Osteoblast (primary cell): ENCODE results near the genes CPSF4L and RPL38.

DNA sequence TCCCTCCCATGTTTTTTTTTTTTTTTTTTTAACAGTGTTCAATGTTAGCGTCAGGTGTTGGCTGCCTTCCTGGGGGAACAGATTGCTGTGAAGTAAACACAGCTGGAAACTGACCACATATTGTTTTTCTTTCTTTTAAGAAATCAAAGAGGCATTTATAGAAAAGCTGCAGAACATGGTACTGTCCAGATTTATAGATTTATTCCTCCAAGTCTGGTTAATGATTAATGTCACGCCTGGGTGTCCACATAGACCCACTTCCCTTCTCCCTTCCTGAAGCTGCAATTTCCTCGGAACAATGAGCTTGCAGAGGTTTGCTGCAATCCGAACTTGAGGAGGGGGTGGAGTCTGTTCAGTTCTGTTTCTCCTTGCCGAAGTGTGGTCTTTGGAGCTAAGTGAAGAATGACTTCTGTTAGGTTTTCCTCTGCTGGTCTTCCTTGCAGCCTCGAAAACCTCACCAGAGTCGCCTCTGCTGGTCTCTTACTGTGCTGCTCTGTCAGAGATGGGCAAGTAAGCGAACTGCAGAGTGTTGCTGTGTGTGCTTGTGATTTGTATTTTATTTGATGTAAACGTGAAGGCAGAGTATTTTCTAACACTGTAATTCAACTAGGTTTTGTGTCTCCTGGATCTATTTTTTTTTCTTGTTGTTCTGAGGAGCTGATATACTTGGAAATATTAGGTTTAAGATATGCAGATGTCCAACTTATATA is 87.6 kb downstream of the MAP2K6 start:
- CAGE, long polyA plus RNA: no peak
- RRBS: no CpG with 5 or more reads among the region's 9 CpGs

GRCh38 chr17:69900596-69901018 is 174.4 kb upstream of the KCNJ16 start:
- CAGE, long polyA plus RNA: no peak
- RRBS: no CpG with 5 or more reads among the region's 12 CpGs

DNA sequence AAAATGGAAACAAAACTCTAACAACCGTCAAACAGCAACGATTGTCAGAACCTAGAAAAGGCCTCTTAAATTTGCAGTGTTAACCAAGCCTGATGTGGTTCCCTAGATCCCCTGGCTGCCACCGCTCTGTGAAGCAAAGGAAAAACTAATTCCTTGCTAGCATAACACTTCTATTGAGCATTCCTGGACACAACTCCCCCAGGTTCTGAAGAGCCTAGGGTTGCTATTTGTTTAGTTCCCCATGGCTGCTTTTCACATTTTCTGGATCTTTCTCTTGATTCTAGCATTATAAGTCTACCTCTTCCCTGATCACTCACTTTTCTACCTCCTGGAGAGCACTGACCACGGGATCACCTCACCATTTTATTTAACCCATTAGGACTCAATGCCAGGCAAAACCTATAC is 791 bp upstream of the KCNJ16 start:
- CAGE, long polyA plus RNA: no peak
- RRBS: no CpG with 5 or more reads among the region's 4 CpGs

GRCh38 chr17:70389176-70389810 is 220.0 kb downstream of the KCNJ2 start:
- CAGE, long polyA plus RNA: no peak
- RRBS: no CpG with 5 or more reads among the region's 24 CpGs

- CAGE, long polyA plus RNA: no peak
- RRBS: 4% methylated on average over 3 of the region's 19 CpGs
Measured at GRCh38 chr17:71975025-71975985, 145.5 kb upstream of the SOX9 start.

DNA sequence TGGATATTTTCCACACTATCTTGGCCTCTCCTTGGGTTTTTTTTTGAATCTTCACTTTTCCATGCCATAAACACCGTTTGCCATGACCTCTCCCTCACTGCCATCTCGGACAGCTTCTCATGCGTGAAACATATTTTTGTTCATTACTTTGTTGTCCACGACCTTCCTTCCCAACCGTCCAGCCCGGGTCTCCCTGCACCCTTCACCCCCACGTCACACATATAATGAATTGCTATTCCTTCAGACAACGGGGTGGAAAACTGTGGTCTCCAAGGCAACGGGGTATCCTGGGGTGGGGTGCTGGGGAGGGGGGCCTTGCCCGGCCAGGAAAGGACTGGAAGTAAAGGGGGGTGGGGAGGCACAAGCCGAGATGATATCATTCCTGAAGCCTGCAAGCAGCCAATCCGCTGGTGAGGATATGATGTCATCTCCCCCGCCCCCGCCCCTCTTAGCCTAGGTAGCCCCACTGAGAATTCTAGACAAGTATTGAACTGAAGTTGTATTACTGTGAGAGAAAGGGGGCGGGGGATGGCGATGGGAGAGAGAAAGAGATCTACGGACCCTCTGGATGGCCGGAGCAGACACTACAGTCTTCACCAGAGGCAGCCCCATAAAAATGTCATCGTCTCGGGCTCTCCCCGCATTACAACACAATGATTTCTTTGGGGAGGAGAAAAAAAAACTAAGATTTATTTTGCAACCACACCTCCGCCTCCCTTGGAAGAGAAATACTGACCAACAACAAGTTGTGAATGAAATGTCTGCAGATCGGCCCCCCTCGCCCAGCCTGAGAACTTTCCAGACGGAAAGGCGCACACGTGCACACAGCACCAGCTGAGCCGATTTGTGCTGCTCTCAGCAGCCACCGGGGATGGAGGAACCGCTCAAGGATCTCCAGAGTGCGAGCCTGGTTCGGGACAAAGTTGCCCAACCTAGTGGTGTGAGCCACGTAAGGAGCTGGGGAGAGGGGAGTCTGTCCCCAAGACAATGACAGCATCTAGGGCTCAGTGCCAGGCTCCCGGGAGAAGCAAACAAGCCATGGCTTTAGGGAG is 221.9 kb downstream of the SOX9 start:
- CAGE, long polyA plus RNA: no peak
- RRBS: no CpG with 5 or more reads among the region's 34 CpGs

DNA sequence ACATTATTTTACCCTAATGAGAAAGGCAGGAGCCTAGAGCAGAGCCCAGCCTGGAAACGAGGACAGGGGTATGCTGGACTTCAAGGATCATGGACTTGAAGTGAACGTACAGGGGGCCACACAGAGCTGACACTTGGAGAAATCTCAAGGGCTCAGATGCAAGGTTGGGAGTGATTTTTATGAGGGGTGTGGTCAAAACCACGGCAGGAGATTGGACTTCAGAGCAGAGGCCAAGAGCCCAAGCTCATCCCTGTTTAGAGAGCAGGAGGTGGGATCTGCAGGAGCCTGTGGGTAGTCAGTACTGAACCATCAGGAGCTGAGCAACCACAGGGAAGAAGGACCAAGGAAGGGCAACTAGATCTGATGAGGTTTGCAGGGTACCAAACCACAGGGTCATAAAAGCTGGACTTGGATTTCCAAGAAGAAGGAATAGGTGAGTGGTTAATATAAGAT is 331.6 kb downstream of the SOX9 start:
- CAGE, long polyA plus RNA: no peak
- RRBS: no CpG with 5 or more reads among the region's 3 CpGs

DNA sequence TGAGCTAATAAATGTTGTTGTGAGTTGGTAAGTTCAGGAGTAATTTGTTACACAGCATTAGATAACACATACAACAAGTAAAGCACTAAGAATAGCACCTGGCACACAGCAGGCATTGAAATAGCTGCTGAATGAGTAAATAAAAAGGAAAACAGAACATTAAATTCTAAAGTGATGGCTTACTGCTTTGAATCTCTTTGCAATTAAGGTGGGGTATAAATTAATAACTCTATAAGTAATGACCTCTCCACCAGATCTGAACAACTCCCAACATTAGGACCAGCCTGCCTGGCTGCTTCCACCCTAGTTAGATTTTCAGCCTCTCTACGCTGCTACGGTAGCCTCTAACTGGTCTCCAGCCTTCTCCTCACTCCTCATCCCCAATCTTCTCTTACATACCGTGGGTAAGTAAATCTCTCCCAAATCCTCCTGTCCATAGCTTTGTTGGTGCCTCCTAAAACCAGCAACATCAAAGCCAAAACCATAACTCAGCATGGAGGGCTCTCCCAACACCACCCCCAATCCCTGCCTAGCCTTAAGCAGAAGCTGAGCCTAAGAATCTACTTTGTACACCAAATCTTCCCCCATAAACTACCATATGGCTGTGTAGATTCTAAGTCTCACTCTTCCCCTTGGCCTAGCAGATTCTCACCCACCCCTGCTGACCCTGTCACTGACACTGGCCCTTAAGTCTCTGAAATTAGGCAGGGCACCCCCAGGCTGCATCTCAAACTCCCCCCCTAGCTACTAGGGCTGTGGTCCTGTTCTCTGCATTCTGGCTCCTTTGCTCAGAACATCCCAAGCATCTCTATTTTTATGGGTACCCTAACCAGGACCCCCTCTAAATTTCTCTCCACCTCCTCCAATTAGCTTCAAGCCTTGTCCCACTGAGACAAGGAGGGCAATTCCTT is 429.0 kb downstream of the SOX9 start:
- CAGE, long polyA plus RNA: no peak
- RRBS: no CpG with 5 or more reads among the region's 3 CpGs

DNA sequence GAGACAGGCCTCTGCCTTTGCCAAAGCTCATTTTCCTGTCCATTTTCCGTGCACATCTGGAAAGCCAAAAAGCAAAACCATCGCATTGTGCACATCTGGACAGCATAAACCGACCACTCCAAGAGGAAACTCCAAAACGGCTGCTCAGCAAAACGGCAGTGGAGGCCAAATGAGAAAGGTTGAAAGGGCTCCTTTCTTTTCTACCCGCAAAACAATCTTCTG is 426.4 kb downstream of the SLC39A11 start:
- CAGE, long polyA plus RNA: no peak
- RRBS: no CpG with 5 or more reads among the region's 6 CpGs

- CAGE, long polyA plus RNA: no peak
- RRBS: no CpG with 5 or more reads among the region's 7 CpGs
Measured at GRCh38 chr17:72728877-72729355, 363.6 kb downstream of the SLC39A11 start.

GRCh38 chr17:73166692-73167585 is 2.1 kb downstream of the SSTR2 start:
- CAGE, long polyA plus RNA: no peak
- RRBS: no CpG with 5 or more reads among the region's 9 CpGs

GRCh38 chr17:73191260-73191513 is 1.7 kb upstream of the COG1 start:
- CAGE, long polyA plus RNA: no peak
- RRBS: no CpG with 5 or more reads among the region's 11 CpGs

DNA sequence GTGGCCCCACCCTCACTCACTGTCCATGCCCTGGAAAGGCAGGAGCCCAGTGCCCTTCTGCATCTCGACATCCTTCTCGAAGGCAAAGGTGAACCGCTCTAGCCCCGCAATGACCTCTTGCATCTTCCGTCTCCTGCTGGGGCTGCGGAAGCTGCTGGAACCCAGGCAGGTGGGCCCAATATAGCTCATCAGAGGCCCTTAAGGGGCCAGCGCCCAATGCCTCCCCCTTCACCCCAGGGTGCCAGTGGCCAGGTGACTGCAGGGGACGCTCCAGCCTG is at the start of gene CPSF4L:
Gene CPSF4L (minus strand): TSS at position 185 of the 278 bp plus-strand sequence.
- CAGE, long polyA plus RNA: no peak
- RRBS: no CpG with 5 or more reads among the region's 8 CpGs

GRCh38 chr17:73261974-73262759 is 487 bp upstream of the CPSF4L start:
- CAGE, long polyA plus RNA: no peak
- RRBS: no CpG with 5 or more reads among the region's 18 CpGs

DNA sequence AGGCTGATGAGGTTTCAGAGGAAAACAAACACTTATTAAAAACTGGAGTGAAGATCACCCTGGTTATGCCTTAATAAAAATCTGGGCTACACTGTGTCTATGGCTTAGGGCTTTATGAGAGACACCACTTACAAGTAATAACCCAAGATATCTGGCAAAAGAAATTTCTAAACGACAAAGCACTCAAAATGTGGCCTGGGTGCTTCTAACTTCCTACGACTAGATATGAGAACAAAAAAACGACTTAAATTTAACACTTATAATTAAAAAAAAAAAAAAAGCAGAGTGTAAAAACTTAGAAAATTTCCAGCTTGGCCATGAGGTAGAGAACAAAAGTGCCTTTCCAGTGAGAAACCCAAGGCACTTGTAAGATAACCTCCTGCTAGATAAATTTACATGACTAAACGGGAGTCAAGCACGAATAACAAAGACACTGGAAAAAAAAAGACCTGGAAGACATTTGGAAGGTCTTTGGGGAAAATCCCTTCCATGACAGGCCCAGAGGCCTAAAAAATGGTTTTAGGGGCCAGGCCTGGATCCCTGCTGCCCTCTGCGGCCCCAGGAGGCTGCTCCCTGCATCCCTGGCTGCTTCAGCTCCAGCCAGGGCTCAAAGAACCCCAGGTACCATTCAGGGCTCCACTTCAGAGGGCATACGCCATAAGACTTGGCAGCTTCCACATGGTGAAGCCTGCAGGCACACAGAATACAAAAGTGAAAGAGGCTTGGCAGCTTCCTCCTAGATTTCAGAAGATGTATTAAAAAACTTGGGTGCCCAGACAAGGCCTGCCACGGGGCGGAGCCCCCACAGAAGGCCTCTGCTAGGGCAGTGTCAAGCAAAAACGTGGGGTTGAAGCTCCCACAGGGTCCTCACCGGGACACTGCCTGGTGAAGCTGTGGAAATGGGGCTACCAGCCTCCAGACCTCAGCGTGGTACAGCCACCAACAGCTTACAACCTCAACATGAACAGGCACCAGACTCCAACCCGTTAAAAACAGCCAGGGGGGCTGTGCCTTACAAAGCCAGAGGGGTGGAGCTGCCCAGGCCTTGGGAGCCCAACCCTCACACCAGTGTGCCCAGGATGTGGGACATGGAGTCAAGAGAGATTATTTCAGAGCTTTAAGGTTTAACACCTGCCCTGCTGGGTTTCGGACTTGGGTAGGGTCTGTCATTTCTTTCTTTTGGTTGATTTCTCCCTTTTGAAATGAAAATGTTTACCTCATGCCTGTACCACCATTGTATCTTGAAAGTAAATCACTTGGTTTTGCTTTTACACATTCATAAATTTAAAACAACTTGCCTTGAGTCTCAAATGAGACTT is 77.2 kb downstream of the SDK2 start:
- CAGE, long polyA plus RNA: no peak
- RRBS: no CpG with 5 or more reads among the region's 14 CpGs

GRCh38 chr17:74203148-74203829 is at the start of gene RPL38:
RPL38 (plus strand) TSS chr17:74203678.
- CAGE, long polyA plus RNA: start-site peak on the plus strand at chr17:74203674-74203768, 4,823 and 4,067 reads in 2 replicates
- RRBS: 3% methylated on average over 4 of the region's 30 CpGs

GRCh38 chr17:74245158-74245777 is 28.8 kb upstream of the DNAI2 start:
- CAGE, long polyA plus RNA: no peak
- RRBS: 51% methylated on average over 3 of the region's 20 CpGs

GRCh38 chr17:74245778-74246173 is 28.3 kb upstream of the DNAI2 start:
- CAGE, long polyA plus RNA: no peak
- RRBS: no CpG with 5 or more reads among the region's 5 CpGs

GRCh38 chr17:74295790-74296213 is 21.8 kb downstream of the DNAI2 start:
- CAGE, long polyA plus RNA: no peak
- RRBS: no CpG with 5 or more reads among the region's 5 CpGs

GRCh38 chr17:74387376-74387903 is 20.1 kb downstream of the GPR142 start:
- CAGE, long polyA plus RNA: no peak
- RRBS: no CpG with 5 or more reads among the region's 11 CpGs